Fibroblast of villous mesenchyme (primary cell): ENCODE data around the gene LIPA.

DNA sequence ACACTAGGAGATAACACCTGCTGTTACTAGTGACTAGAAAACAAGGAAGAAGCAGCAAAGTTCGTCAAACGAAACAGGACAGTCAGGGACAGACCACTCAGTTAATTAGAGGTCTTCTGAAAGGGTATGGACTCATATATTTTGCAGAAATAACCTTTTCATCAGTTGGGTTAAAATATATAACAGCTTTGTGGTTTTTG is 353.7 kb downstream of the PTEN start:
- CAGE, long polyA plus RNA = no peak

DNA sequence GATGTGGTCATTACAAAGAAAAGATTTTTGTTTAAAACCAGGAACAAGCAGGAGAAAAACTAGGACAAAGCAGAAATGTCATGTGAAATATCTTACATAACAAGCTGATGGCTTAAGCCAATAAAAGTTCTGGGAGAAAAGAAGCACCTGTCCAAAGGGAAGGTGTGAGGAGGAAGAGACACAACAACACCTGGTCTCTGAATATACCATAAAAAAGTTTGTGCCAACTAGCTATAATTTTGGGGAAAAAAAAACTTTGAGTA is 85.5 kb downstream of the RNLS start:
- CAGE, long polyA plus RNA = no peak

- CAGE, long polyA plus RNA = no peak
Observed at GRCh38 chr10:88839932-88840607, 11.6 kb downstream of the ANKRD22 start.

DNA sequence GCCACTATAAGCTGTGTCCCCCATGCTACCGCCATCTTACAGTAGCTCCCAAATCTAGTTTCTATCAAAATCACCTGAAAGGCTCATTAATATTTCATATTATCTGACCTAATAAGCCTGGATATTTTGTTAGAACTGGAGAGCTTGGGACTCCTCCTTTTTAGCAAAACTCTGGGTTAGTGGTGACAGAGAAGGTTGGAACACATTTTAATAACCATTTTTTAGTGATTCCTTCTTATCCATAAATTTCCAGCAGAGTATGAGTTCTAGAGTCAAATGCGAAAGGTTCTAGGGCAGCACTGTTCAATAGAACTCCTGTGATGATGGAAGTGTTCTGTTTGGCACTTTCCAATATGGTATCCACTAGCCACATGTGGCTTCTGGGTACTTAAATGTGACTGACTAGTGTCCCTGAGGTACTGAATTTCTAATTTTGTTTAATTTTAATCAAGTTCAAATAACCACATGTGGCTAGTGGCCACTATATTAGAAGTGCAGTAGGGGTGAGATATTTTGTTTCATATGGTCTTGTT is 32.3 kb downstream of the STAMBPL1 start:
- CAGE, long polyA plus RNA = no peak

DNA sequence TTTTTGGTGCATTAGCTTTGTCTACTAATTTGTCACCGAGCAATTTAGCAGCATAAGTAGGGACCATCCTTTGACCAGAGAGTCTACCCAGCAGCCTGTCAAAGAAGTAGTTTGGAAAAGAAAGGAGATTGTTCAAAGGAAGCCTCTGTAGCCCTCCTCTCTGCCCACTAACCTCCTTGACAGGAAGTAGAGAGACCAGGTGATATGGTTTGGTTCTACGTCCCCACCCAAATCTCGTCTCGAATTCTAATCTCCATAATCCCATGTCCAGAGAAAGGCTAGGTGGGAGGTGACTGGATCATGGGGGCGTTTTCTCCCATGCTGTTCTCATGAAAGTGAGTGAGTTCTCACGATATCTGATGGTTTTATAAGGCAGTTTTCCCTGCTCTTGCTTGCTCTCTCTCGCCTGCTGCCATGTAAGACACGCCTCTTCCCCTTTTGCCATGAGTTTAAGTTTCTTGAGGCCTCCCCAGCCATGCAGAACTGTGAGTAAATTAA is 898 bp upstream of the ACTA2 start:
- CAGE, long polyA plus RNA = no peak

DNA sequence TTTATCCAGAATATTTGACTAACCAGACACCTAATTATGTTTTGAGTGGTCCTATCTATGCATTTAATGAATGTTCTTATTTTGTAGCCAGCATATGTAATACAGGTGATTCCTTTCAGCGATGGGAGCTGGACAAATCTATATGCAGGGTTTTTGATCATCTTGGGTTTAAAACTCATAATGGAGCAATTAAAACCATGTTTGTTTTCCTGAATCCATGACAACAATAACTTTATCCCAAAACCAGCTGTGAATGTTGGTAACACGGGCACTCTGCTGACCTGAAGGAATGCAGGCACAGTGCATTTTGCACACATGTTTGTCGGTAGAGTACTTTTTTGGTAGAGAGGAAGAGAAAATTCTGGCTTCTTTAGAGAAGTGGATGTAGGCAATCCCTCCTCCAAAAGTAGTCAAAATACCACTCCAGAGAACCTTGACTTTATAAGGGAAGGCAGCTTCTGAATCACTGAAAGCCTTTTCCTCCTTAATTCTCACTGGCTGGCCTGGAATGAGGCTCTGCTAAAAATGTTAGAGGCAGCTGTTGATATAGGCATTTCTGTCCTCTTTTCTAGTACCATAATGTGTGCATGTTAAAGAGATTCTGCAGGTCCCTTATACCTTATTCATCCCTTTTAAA is 15.8 kb upstream of the ACTA2 start:
- CAGE, long polyA plus RNA = no peak

GRCh38 chr10:88990332-88990410 is 427 bp upstream of the FAS start:
- CAGE, long polyA plus RNA = no peak

DNA sequence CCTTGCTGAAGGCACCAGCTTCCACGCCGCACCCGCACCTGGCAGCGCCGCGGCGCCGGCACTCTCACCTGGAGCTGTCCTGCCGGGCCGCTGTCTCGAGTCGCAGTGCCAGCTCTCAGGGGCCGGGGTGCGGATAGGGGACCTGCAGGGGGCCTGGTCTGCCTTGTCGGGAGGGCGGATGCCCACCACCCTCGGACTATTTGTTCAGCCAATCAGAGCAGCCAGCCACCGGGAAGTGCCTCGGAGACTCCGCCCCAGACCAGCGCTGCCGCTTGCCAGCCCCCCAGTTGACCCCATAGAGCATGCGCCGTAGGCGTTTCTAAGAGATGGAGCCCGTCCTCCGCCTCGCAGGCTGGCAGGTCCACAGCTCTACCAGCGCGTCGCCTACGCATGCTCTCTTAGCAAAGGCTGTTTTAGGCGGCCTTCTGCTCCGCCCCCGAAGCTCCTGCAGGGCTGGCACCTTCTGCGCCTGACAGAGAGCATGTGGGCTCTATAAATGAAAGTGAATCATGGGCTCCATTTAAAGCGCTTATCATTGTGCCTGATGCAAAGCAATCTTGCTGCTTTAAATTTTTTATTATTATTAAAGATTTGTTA is at the start of gene LIPA:
Gene LIPA (minus strand): TSS at position 107 of the 597 bp plus-strand sequence.
- CAGE, long polyA plus RNA = start-site peak on the minus strand centred at position 137 of the sequence, 73 bp wide, 4,608 and 2,744 reads in 2 replicates

DNA sequence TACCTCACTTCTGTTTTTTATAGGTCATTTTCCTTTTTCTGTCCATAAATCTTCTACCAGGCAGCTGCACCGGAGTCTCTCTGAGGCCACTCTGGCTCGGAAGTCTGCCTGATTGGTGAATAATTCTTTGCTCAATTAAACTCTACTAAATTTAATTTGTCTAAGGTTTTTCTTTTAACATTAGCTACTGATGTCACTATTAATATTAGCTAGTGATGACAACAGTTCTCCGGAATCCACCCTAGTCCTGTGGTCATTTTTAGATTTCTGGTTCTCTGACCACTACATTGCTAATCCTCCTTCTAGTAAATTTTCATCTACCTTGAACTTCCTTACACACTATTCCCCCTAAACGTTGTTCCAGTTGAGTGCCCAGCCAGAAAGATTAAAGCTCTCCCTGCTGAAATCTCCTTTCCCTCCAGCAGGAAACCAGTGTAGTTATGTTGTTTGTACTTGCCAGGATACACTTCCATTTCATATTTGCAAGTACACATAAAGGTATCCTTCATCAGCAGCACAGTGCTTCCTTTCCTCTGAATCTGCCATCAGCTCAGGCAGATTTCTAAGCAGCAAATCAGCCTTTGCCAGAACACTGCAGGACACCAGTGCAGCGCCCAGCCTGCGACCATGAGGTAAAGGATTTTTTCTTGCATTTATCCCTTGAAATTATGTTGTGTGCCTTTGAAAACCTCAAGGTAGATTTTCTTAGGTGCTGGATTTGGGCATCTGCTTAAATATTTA is 18.4 kb upstream of the IFIT2 start:
- CAGE, long polyA plus RNA = no peak

- CAGE, long polyA plus RNA = no peak
Observed at GRCh38 chr10:89306024-89306806, 4.4 kb downstream of the IFIT2 start.

DNA sequence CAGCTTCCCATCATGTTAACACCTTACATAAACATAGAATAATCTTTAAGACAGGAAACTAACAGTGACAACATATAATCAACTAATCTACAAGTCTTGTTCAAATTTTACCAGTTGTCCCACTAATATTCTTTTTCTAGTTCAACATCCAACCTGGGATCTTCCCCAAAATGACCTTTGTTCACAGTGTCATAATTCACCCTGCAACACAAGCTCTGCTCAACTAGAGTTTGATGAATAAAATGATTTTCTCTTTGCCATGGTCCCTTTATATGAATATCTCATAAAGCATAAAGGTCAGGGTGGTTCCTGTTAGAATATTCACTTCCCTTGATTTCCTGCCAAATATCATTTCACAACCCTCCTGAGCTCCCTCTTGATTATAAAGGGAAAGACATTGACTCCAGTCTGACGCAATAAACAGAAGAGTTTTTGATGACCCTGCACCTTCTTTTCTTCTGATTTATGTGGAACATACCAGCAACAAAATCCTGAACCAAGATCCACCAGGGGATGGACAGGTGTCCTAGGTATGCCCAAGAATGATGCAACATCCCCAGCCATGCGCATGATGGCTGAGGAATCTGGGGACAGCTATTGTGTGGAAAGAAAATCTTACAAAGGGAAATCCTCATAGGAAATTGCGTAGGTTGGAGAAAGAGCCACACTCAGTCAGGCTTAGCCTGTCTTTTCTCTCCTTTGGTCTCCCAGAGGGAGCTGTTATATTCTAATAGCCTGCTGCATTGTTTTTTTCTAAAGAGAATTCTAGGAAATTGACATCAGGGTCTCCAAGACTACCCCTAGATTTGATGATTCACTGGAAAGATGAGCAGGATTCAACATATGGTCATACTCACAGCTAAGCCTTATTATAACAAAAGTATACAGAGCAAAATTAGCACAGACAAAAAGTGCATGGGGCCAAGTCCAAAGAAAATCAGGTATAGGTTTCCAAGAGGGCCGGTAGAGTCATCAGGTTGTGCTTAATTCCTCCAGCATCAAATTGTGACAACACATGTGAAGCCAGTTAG is 18.8 kb downstream of the IFIT3 start:
- CAGE, long polyA plus RNA = no peak

DNA sequence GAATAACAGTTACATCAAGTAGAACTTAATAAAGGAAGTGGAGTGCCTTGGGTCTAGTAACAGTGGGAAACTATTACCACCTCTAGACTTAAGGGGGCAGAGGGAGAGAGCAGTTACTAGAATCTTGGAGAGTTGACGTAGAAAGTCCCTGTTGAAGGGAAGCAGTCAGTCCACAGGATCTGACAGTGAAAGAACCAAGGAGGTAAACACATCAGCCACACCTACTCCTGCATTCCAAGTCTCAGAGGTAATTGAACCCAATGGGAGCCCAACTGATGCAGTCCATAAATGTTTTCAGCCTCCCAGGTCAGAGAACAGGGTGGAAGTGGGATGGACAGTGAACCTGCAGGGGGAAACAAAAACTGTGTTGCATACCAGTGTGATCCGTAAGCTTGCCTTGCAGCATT is 57.3 kb downstream of the SLC16A12 start:
- CAGE, long polyA plus RNA = no peak

DNA sequence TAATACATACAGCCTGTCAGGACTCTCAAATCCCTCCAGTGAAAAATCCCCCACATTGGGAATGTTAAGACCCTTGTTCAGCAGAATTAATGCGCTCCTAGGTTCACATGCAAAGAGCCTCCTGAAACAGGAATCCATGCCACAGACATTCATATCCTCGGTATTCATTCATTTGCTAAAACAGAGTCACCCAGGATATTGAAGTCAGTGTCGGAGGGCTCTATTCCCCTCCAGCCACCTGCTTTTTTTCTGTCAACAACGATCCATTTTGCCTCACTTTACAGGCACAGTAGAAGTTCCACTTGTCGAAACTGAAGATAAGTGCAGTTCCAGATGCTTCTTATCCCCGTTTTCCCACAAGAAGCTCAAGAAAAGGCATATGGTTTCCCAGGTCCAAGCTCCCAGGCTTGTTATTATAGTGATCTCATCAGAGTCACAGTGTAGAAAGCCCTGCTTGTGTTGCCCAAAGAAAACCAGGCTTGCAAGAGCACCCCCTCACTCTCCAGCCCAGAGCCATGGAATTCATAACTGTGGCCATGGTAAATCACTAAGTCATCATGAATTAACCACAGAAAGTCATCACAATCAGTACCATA is 20.1 kb downstream of the SLC16A12 start:
- CAGE, long polyA plus RNA = no peak

- CAGE, long polyA plus RNA = no peak
Observed at GRCh38 chr10:89738624-89739181, 37.3 kb downstream of the KIF20B start.

DNA sequence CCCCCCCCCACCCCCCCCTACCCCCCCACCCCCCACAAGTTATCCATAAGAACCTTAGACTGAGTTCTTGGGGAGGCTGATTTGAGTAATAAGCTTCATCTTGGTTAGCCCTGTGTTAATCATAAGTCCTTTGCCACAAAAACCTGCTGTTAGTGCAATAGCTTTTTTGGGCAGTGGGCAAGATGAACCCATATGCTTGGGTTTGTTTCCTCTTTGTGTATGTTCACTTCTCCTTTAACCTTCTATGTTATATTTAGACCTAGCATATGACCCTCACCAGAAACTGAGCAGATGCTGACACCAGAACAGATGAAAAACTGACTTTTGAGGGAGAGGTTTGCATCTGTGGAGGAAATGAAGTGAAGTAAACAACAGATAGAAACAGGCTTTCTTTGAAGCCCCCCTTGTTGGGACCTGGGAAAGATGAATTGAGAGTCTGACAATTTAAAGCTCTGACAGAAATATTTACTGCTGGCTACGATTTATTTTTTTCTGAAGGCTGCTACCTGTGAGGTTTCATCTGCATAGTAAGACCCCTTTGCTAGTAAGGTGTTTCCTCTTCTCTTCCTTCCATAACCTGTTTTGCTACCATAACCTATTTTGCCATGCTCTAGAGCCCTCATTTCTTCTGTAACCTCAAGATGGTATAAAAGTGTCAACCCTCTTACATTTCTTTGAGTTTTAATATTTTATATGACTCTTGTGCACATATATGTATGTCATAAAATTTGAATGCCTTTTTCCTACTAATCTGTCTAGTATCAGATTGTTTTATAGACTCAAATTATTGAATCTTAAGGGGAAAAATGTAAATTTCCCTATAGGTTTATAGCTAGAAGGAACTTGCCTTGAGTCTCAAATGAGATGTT is 187.5 kb downstream of the KIF20B start:
- CAGE, long polyA plus RNA = no peak

- CAGE, long polyA plus RNA = no peak
Observed at GRCh38 chr10:91088074-91088704, 132.3 kb upstream of the PCGF5 start.

GRCh38 chr10:91220986-91221823 is 742 bp downstream of the PCGF5 start:
- CAGE, long polyA plus RNA = no peak

- CAGE, long polyA plus RNA = no peak
Observed at GRCh38 chr10:91221824-91222237, 1.4 kb downstream of the PCGF5 start.

- CAGE, long polyA plus RNA = no peak
Observed at GRCh38 chr10:91245310-91246017, 25.0 kb downstream of the PCGF5 start.

DNA sequence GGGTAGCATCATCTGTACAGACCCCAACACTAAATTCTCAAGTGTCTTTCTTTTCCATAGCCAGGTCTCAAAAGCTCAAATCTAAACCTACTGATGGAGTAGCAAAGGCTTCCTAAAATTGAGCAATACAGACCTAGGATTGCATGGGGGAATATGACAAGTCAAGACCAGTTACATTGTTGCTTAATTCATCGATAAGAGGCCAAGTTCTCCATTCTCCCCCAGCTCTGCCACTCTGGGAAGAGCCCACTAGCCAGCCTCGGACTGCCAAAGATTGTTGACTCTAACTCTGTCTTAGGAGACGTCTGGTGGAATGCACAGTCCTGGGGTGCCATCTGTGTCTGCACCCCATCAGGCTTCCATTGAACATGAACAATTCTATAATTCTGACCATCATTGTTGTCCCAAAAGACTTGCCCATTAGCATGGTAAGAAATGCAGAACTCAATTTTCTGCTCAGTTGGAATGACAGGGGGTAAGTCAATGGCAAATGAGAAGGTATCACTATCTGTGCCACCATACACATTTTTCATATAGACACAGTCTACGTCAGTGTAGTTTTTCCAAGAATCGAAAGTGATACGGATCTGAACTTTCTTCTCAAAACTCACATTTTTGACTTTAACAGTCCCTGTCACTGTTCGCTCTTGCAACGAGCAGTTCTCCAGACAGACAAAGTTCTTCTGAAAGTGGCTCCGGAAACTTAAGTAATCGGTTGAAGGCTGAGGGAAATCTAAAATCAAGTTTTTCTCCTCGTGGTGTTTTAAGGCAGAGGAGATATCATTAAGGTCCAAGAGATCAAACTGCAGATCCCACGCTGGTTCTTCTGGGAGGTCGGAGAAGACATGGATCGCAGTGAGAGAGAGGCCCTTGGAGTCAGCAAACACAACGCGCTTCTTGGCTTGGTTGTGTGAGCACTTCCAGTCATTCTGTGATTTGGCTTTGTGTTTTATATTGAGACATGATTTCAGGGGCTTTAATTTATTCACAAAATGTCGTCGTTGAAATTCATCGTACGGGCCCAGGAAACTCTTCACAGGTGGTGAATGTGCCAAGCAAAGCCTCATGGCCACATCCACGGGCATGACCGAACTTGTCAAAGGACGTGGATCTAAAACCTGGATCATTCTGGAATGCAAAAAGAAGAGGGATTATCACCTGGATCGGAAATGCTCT is 2.7 kb downstream of the PPP1R3C start:
- CAGE, long polyA plus RNA = no peak